ENCODE results near the genes BIN1, CYP27C1, LIMS2 and WDR33.

DNA sequence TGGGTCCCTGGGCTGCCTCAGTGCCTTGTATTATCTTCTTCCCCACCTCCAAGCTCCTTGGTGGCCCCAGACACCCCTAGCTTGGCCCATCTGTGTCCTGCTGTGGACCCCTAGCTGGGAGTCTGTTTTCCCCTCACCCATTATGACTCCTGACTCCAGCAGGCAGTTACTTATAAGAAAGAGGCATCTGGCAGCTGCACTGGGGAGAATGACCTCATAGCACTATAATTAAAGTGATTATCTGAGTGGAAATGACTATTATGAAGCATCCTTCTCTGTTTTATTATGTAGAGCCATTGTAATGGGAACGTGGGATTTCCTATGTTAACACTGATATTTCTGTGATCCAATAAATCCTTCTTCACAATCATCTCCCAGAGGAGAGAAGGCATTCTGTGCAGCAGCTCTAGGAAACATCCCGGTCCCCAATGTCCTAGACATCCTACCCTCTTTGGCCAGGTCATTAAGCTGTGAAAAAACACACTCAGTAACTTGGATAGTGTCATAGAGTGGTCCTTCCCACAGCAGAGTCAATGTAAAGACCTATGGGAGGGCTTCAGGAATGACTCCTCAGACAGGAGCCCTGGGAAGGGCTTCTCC, 36.4 kb downstream of the GYPC start:
- RRBS = no CpG with 5 or more reads among the region's 2 CpGs

GRCh38 chr2:127076496-127077612, 30.1 kb downstream of the BIN1 start:
- RRBS = 75% methylated on average over 3 of the region's 21 CpGs

GRCh38 chr2:127079195-127079938, 27.6 kb downstream of the BIN1 start:
- RRBS = no CpG with 5 or more reads among the region's 8 CpGs

DNA sequence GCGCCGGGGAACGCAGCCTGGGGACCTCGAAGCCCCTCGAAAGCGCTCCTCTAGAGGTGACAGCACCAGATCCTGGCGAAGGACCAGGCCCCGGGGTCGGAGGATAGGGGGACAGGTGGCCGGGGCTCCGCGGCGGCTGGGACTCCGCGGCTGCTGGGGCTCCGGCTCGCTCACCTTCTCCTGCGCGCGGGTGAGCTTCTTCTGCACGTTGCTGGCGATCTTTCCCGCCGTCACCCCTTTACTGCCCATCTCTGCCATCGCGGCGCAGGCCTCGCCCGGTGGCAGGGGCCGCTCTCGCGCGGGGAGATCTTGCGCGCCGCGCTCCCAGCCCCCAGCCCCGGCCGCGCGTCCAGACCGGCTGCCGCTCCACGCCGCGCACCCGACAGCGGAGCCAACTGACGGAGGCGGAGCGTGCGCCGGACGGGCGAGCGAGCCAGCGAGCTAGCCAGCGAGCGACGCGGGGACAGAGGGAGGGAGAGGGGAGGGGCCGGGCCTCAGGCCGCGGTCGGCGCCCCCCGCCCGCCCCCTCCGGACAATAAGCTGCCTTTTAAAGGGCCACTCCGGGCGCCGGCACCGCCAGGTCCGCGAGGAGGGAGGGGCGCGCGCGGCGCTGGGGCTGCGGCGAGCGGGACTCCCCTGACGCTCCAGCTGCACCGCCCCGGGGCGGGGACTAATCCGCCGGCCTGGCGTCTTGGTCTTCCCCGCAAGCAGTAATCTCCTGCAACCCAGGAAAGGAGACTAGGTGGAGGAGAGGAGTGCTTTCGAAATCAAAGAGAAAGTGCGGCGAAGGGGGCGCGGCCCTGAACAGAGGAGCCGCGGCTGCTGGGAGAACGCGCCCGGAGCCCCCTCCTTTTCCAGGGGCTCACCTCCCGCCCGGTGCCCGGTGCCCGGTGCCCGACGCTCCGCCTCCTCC, at the start of gene BIN1:
Gene BIN1, minus strand, starts transcription at position 469 of the 913 bp plus-strand sequence.
- RRBS = 3% methylated on average over 71 of the region's 108 CpGs

- RRBS = 33% methylated on average over 13 of the region's 21 CpGs
Observed at GRCh38 chr2:127107599-127108092, 692 bp upstream of the BIN1 start.

GRCh38 chr2:127128314-127128530, 21.3 kb upstream of the BIN1 start:
- RRBS = no CpG with 5 or more reads among the region's 1 CpG

GRCh38 chr2:127219590-127220548, at the start of gene CYP27C1:
Gene CYP27C1 (minus strand): TSS chr2:127220299.
- RRBS = 5% methylated on average over 47 of the region's 89 CpGs

DNA sequence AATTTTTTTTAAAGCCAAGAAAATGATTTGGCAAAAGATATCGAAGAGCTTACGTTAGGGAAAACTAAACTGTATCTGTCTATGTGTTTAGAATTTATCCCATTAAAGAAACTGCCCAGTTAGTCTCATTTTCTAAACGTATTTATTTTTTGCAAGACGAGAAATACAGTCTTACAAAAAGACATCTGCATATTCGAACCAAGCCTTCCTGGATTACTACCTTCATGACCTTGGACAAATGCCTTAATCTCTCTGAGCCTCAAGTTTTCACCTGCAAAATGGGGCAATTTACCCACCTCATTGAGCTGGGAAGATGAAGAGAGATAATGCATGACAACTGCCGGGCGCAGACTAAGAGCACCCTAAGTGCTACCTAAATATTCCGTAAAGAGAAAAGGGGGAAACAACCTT, 1.1 kb downstream of the MAP3K2 start:
- RRBS = no CpG with 5 or more reads among the region's 8 CpGs

DNA sequence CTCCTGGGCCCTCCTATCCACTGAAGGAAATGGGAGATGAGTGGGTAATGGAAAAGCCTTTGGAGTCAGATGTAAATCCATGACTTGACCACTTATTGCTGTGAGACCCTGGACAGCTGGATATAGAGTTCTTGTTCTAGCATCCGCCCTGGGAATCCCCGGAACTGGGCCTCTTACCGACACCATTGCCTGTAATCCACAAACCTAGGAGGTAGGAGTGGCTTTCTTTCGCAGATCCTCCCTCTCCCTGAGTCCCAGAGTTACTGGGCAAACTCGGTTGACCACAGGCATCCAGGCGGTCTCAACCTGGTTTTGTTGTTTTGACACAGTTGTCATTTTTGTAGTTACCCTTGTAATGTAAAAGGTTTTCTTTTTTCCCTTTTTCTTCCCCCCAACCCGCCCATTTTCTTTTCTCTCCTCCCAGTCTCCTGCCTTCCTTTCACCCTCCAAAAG, 45.5 kb downstream of the PROC start:
- RRBS = no CpG with 5 or more reads among the region's 7 CpGs

DNA sequence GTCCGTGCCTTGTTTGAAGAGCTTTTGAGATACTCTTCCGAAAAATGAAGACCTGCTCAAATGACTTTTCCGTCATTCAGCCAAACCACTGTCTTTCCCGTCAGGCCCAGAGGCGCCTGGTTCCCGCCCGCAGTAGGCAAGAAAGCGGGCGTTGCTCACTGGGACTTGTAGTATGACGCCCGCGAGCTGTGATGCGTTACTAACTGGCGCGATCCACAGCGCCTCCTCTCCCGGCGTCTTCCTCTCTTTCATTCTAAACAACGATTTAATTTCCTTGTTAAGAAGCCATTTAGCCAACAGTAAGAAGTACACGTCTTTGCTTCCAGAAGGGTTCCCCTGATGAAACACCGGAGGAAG, 402 bp upstream of the IWS1 start:
- RRBS = 11% methylated on average over 4 of the region's 21 CpGs

- RRBS = no CpG with 5 or more reads among the region's 10 CpGs
Observed at GRCh38 chr2:127619819-127620266, 26.1 kb upstream of the GPR17 start.

GRCh38 chr2:127649661-127650090, 3.7 kb downstream of the GPR17 start:
- RRBS = no CpG with 5 or more reads among the region's 7 CpGs

- RRBS = no CpG with 5 or more reads among the region's 11 CpGs
Observed at GRCh38 chr2:127663016-127663639, 12.2 kb downstream of the LIMS2 start.

DNA sequence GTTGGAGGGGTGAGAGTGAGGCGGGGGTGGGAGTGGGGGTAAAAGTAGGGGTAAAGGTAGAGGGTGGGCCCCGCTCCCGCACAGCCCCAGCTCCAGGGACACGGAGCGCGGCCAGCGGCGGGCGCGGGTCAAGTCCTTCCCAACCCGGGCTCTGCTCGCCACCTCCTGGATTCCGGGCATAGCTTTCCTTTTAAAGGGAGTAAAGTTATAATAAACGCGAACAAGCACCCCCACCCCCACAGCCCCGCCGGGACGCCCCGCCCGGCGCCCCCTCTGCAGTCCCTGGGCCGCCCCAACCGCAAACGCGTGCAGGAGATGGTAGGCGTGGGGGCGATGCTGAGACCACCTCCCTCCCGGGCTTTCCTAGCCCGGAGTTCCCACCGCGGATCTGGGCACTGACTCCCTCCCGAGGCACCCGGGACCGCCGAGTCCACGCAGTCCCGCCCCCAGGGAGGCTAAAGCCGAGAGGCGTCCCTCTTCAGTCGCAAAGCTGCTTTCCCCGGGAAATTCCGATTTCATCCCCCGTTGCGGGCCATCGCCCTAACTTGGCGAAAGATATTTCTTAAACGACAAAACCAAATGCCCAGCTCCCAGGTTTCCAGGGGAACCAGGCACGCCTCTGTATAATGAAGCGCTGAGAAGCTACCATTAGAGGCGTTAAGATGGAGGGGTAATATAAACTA, at the start of gene LIMS2:
Gene LIMS2, minus strand, starts transcription at position 165 of the 683 bp plus-strand sequence.
- RRBS = 8% methylated on average over 19 of the region's 50 CpGs

DNA sequence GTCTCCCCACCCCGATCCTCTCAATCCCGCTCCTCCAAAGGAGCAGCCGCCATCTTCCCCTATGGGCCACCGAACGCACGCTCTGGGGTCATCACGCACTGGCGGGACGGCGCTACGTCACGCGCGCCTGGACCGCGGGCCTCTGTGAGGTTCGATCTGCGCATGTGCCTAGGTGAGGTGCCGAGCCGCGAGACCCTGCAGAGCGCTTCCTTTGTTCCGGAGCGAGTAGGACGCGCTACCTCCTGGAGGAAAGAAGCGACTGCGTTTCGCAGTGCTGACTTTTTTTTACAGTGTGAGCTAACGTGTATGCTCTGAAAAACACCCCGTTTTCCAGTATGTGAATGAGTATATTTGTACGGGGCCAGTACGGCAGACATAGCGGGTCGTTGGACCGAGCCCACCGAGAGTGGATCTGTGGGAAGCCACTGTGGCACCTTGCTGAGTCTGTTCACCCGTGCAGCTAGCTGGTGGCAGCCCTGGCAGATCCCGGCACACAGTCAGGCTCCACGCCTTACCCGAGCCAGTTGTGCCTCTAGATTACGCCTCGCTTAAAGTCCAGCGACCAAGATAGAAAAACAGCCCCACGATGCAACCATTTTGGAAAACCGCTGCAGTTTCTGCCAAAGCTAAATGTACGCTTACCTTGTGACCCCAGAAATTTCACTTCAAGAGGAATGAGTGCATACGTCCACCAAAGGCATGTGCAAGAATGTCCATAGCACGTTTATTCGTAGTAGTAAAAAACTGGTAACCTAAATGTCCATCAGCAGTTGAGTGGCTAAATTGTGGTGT, at the start of gene WDR33:
Gene WDR33, minus strand, starts transcription at position 84 of the 792 bp plus-strand sequence.
- RRBS = no CpG with 5 or more reads among the region's 50 CpGs

DNA sequence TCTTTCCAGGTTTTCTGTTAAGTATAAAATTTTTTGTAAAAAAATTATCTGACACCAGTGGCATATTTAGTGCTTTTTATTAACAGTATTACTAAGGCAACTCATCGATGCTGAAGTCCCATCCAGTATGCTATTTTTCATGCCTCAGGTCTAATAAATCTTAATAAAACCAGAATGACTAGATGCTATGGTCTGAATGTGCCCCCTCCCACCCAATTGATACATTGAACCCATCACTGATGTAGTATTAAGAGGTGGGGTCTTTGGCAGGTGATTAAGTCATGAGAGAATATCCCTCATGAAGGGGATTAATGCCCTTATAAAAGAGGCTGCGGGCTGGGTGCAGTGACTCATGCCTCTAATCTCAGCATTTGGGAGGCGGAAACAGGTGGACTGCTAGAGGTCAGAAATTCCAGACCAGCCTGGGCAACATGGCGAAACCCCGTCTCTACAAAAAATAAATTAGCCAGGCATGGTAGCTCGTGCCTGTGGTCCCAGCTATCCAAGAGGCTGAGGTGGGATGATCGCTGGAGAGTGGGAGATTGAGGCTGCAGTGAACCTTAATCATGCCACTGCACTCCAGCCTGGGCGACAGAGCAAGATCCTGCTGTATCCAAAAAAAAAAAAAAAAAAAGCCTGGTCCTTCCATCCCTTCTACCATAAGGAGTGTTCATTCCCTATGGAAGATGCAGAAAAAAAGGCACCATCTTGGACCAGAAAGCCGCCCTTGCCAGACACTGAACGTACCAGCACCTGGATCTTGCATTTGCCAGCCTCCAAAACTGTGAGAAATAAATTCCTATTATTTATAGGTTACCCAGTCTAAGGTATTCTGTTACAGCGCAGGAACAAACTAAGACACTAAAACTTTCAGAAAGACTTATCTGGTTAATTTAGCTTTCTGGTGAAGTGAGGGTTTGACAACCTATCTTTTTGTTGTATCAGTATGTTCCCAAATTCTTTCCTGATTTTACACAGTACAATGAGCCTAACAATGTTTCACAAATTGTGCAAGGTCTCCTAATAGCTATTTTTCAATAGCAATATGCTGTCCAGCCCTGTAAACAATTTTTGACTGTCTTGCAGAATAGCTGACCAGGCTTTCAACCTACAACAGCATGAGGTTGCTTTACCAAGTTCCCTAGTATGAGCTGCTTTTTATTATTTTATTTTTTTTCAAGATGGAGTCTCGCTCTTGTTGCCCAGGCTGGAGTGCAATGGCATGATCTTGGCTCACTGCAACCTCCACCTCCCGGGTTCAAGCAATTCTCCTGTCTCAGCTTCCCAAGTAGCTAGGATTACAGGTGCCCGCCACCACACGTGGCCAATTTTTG, 14.0 kb downstream of the POLR2D start:
- RRBS = no CpG with 5 or more reads among the region's 15 CpGs

- RRBS = no CpG with 5 or more reads among the region's 16 CpGs
Observed at GRCh38 chr2:128298759-128299499, 19.7 kb downstream of the HS6ST1 start.

GRCh38 chr2:128374151-128374780, 55.6 kb upstream of the HS6ST1 start:
- RRBS = no CpG with 5 or more reads among the region's 10 CpGs

DNA sequence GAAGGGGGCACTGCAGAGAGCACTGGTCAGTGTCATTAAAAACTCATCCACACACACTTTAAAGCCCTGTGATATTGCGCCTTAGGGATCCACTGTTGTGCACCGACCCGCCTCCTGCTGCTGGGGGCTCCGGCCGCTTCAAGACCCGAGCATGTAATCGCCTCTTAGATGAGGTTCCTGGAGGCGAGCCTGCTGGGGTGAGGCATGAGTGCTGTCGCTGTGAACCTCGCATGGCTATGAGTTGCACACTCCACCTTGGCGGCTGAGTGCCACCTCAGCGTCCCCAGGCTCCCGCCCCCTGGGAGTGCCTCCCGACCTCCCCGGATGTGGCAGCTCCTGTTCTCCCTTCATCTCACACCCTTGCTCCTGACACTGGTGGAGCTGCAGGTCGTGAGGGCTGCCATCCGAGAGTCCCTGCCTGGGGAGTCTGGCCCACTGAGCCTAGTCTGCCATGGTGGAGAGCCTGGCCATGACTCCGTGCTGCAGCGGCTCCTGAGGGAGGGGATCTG, 61.4 kb upstream of the HS6ST1 start:
- RRBS = no CpG with 5 or more reads among the region's 19 CpGs

- RRBS = no CpG with 5 or more reads among the region's 6 CpGs
Observed at GRCh38 chr2:129437972-129438373, 541.5 kb upstream of the RAB6C start.